Ureter (tissue), 1 donor: ENCODE measurements around the genes ERICH2 and DLX2.

GRCh38 chr2:170714318-170714975, 690 bp upstream of the SP5 start:
- PRO-cap: bidirectional peak, plus-strand start at chr2:170714689, minus-strand start at chr2:170714527

DNA sequence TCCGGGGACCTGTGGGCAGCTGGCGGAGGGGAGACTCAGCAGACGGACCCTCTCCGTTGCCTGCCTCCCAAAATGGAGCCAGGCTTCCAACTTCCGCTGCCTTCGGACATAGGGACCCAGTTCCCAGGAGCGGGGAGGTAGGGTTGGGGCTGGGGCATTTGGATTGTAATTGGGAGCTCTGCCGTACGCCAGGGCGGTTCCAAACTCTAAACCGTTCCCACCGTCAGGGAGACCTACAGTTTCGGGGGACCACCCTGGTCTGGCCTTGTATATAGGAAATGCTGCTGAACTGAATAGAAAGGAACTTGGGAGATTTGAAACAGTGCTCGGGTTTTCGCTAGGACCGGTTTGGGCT, 2.3 kb downstream of the SP5 start:
- PRO-cap: no peak

DNA sequence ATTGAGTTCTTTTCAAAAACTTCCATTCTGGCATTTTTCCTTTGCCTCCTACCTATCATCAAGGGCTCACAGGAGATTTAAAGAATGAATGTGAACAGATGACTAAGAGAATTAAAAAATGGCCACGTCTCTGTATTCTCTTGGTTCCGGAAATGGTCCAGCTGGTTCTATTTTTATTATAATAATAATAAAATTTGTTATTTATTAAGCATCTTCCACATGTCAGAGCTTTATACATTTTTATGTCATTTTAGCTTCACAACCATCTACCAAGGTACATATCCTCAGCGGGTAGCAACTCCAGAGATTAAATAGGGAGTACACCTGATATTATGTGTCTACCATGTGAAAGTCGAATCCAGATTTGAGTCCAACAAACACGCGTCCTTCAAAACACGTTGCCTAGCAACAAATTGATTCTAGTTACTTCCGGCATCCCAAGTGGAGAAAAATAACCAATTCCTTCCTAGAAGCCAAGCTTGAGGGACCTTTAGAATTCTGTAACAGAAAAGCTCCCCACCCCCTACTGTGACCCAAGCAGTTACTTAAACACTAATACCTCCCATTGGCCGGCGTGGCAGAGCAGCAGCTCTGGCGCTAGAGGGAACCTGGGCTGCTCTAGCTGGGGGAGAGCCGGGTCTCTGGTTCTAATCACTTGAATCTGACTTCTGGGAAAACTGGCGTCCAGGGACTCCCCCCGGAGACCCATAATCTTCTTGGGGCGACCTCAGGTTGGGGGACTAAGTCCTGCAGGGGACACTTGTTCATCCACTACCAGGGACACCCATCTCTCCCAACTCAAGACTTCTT, at the start of gene ERICH2:
TSS of gene ERICH2 (plus strand) at position 575 of the 810 bp plus-strand sequence.
- PRO-cap: no peak

DNA sequence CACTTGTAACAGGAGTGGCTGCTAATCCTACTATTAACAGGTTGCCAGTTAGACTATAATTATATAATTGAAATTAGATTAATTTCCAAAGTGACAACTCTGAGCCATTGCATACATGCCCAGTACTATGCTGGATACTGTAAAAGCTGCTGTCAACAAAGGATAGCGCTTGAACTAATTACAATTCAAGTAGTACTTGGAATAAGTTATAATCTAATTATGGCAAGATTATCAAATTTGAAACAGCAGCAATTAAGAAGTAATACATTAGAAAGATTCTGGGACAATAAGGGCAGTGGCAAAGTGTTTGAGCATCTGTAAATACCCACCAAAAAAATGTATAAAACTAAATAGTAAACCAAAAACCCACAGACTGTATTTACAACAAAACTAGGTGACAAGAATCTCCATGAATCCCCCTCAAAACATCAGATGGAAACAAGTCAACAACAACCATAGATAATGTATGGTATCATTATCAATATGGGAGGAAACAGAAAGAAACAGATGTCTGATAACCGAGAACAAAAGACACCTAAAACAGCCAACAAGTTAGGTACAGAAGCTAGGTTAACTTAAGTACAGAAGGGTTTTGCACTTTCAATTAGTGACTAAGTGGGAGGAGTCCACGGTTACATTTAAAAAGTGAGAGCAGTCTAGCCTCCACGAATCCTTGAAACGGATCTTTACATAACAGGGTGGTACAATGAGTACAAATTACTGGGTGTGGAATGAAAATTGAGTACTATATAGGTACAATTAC, 76.9 kb downstream of the TLK1 start:
- PRO-cap: no peak

DNA sequence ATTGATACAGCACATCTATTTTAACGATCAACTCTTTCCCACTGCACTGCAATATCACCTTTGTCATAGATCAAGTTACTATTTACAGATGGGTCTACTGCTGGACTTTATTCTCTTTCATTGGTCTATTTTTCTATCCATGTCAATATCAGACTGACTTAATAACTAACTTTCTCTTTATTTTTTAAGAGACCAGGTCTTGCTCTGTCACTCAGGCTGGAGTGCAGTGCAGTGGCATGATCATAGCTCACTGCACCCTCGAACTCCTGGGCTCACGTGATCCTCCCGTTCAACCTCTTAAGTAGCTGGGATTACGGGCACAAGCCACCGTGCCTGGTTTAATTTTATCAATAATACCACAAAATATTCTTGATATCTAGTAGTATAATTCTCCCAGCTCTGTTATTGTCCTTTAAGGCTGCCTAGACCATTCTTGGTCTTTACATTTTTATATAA, 71.2 kb downstream of the TLK1 start:
- PRO-cap: no peak

GRCh38 chr2:171326082-171326571, 107.7 kb downstream of the METTL8 start:
- PRO-cap: no peak

GRCh38 chr2:171354578-171354954, 79.2 kb downstream of the METTL8 start:
- PRO-cap: no peak

DNA sequence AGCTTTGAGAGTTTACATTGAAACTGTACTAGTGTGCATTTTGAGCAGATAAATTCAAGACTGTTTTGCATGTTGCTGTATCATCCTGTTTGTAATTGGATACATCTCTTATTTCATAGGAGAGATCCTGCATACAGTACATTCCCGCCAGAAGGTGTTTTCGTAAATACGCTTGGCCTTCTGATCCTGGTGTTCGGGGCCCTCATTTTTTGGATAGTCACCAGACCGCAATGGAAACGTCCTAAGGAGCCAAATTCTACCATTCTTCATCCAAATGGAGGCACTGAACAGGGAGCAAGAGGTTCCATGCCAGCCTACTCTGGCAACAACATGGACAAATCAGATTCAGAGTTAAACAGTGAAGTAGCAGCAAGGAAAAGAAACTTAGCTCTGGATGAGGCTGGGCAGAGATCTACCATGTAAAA, 32.1 kb downstream of the CYBRD1 start:
- PRO-cap: no peak

GRCh38 chr2:172088391-172089136, 3.3 kb downstream of the DLX1 start:
- PRO-cap: no peak

DNA sequence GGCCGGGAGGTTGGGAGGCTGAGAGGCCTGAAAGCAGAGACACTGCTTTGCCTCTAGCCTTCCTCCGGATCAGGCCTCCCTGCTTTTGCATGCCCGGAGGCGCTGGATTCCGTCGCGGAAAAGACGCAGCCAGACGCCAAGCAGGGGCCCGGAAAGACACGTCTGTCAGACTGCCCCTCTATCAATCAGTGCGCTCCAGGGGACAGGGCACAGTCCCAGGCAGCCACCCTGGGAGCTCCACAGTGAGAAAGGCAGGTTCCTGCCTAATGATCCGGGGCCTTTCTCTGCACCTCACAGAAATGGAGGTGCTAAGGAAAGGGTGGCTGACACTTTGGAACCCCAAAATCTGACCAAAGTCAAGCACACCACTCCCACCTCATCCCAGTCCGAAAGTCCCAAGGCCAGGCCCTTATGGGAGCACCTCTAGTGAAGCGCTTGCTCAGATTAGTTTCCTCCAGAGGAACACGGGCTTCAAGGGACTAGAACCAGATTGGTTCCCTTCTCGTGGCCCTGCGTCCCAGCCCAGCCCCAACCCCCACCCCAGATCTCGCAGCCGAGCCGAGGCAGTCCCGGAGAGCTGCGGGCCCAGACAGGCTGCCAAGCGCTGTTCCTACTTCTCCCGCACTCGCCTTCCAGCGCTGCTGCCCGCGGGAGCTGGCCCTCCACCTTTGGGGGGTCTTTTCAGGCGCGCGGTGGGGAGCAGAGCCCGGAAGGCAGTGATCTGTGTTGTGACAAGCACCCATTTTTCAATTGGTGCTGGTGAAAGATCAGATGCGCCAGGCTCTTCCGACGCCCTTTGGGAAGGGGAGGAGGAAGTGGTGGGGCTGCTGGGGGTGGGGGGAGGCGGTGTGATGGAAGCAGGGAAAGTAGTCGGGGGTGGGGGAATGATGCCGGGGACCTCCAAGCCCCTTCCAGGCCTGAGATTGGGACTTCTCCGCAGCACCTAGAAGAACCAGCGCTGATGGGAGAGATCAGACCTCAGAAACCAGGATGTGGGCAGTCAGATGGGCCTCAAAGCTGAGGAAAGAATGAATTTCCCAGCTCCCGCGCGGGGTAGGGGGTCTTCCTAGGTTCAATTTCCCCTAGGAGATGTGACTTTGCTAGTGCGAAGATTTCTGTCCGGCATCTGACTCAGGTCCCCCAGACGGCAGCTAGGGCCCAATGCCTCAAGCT, 5.2 kb downstream of the DLX1 start:
- PRO-cap: no peak

- PRO-cap: unidirectional peak, minus-strand start at chr2:172102900
These were observed at the start of gene DLX2 for GRCh38 chr2:172102084-172103423. TSS of gene DLX2 (minus strand) at chr2:172102900.

DNA sequence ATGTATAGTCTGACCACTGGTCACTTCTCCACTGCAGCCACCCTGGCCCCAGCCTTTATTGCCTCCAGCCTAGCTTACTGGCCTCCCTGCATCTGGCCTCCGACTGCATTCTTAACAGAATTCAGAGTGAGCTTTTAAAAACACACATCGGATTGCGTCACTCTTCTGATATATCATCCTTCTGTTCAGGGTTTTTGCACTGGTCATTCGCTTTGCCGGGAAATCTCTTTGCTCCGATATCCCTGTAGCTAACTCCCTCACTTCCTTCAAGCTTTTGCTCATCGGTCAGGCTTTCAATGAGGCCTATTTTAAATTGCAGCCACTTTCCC, 101.6 kb upstream of the DLX2 start:
- PRO-cap: no peak

GRCh38 chr2:172230540-172231651, 128.2 kb upstream of the DLX2 start:
- PRO-cap: no peak

- PRO-cap: no peak
These were observed 55.4 kb downstream of the ITGA6 start for GRCh38 chr2:172482714-172483340.

DNA sequence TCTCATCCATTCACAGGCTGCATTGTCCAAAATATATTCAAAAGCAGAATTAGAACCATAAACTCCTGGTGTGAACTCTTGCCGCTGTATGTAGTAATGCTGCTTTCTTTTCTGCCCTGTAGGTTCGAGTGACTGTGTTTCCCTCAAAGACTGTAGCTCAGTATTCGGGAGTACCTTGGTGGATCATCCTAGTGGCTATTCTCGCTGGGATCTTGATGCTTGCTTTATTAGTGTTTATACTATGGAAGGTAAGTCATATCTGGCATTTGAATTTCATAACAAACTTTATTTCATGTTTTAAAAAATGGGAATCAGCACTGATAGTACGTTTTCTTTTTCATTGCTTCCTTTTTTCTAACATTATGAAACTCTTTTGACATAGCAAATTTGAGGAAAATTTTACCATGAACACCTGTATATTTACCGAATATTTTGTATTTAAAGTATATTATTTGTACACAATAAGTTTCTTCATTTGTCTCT, 58.0 kb upstream of the PDK1 start:
- PRO-cap: no peak

DNA sequence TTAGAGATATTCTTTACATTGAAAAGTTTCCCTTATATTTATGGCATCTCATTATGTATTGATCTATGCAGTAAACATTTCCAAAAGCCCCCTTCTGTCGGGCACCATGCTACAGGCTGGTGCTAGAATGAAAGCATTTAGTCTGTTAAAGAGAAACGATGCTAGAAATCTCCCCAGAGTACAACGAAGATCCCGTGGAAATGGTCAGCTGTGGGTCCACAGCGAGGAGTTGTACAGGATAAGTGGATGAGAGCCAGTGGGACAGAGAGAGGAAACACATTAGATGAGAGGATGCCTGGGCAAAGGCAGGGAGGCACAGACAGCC, 157.3 kb downstream of the RAPGEF4 start:
- PRO-cap: no peak

DNA sequence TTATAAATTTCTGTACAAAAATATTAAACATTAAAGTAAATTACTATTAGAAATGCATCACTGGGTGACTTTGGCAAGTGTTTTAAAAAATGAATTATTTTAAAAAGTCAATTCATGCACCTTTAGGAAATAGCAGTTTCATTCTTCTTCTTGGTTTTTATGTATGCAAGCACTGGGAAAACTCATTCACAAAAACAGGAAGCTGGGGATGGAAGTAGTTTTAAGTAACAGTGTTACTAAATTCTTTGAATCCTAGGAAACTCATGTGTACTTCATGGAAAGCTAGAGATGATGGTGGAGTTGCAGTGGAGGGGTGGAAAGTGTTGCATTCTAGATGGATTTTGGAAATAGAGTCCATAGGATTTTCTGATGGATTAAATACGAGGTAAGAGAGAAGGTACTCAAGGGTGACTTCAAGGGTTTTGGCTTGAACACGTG, 142.7 kb upstream of the MAP3K20 start:
- PRO-cap: no peak

DNA sequence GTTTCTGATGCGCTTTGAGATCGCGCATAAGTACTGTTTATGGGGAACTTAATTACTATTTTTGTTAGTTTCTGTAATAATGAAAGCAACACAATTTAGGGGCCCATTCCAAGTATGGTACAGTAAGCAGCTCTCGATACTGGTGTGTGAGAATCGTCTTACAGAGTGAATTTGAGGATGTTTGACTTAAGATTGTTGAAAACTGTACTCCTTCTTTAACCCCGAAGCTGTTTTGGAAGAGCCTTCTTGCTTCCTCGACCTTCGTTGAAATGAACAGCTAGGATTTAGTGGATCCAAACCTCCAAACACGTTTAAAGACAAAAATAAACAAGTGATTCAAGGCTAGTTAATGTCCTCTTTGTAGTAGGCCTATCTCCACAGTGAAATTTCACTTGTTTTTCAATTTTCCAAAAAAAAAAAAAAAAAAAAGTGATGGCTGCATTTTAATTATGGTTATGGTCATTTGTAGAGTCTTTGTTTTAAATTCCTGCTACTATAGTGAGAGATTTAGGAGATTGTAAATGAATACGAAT, 1.4 kb downstream of the MAP3K20 start:
- PRO-cap: unidirectional peak, minus-strand start at position 263 of the sequence

DNA sequence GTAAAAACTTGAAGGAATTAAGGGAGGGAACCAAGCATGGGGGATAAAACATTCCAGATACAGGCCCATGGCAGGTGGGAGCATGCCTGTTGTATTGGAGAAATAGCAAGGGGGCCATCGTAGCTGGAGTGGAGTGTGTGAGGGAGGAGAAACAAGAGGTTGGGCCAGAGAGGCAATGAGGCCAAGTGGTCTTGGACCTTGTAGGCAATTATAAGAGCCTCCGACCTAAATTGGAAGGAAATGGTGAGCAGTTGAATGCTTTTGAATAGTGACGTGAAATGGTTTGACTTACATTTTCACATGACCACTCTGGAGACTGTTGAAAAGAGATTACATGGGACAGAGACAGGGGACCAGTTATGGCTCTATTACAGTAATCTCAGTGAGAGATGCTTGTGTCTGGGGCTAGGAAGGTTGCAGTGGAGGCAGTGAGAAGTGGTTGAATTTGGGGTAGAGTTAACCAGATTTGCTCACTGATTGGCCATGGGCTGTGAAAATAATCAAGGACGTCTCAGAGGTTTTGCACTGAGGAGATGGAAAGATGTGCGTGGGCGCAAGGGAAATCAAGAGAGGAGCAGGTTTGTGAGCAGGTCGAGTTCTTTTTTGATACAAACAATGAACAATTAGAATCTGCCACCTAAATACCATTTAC, 29.3 kb downstream of the MAP3K20 start:
- PRO-cap: no peak

DNA sequence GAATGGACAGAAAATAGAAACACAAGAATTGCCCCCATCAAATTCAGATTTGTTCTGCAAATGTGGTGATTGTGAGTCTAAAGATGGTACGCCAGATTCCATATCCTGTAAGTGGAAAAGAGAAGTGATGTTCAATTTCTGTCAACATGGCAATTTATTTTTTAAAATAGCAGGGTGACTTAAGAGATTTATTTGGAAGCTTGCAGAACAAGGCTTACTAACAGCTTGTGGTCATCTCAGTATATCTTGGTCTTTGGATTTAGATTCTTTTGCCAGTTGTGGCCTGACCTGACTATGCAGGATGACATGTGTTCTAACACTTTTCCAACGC, 74.4 kb downstream of the MAP3K20 start:
- PRO-cap: no peak